ENCODE results near the genes CD1B, AIM2, ACKR1 and CFAP45.

DNA sequence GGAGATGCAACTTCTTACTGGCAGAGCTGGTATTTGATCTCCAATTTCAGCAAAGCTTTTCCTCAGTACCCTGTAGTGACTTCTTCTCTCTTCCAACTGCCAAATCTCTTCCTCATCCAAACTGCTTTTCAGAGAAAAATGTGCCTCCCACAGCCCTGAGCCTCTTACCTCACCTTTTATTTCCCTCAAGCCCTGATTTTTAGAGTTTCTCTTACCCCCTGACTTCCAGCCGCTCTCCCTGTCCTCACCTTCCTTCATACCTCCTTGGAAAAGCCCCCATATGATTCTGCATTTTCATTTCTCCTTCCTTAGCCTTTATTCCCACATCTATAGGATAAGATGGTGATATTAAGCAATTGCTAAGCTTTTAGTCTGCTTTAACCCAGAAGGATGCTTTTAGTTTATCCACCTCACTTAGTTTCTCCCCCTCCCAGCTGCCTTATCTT lies at the start of gene CD1B:
Gene CD1B (minus strand): TSS at position 101 of the 446 bp plus-strand sequence.
- PRO-cap, 3 experiments: no peak in any of the 3 experiments

DNA sequence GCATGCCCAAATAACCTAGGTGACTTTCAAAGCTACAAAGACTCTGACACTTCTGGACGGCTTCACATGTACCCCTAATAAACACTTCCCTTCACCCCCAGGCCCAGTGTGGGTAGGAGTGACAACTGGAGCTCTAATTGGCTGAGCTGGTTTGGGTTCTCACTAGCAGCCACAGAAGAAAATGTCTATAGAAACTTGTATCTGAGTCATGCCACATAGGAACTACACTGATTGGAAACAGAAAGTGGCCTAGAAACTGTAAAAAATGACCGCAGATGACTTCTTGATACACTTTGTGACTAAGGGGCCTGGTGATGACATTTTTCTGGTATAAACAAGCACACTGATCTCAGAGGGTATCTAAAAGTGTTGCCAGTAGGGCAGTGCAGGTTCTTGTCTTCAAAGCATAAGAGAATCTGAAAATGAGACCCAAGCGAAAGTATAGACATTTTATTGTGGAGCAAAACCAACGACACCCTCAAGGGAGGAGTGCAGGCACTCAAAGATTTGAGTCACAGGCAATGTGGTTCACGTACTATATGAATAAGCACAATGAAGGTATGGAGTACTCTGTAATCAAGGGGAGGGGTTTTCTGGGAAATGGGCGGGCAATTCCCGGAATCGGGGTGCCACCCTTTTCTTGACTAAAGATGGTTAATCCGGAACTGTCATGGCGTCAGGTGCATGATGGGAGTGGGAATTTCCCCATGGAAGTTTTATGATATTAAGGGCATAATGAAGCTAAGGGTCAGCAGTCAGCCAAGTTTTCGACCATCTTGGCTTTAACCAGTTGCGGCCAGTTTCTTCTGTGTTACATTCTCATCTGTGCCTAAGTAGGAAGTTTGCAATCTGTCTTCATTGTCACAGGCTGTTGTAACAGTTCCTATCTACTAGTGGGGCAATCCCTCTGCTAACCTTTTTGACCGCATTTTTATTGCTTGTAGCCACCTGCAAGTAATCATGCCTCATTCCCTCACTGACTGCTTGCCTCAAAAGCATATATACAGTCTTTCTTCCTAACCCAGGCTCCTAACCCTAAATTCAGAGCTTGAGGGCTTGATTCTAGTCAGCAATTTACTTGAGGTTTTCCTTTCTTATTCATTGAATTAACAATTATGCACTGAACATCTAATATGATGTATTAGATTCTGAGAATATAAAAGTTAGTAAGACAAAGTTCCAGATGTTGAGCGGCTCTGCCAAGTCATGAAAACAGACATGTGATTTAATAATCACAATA lies at the start of gene AIM2:
Gene AIM2 (minus strand): TSS at position 54 of the 1,240 bp plus-strand sequence.
- PRO-cap, 3 experiments: peak in 1 of 3 experiments; most common plus-strand start position 359 of the sequence (in 1); most common minus-strand start position 52 of the sequence (in 1)

- PRO-cap, 3 experiments: no peak in any of the 3 experiments
Observed at GRCh38 chr1:159204661-159205141, at the start of gene ACKR1. Gene ACKR1, plus strand, starts transcription at chr1:159204875.

GRCh38 chr1:159705689-159706090 lies 8.7 kb downstream of the CRP start:
- PRO-cap, 3 experiments: no peak in any of the 3 experiments

DNA sequence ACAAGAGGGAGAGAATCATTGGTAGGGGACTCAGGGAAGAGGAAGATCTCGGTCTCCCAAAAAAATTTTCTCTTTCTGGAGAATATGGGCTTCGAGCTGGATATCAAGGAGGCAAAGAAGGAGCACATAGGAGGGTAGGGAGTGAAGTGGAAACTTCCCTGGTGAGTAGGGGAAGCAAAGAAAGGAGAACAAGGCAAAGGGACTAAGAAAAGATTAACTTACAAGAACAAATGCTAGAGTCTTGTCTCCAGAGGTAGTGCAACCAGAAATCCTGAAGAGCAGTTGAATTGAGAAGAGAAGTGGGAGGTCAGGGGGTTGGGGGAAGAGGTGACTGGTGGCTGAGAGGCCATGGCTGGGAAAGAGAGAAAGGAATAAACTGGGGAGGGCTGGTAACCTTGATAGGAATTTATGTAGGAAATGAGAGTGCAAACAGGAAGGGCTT lies 1.7 kb upstream of the DUSP23 start:
- PRO-cap, 3 experiments: no peak in any of the 3 experiments

- PRO-cap, 3 experiments: peak in 3 of 3 experiments; most common plus-strand start chr1:159900285 (in 3); most common minus-strand start chr1:159900159 (in 3)
Observed at GRCh38 chr1:159899956-159900911, at the start of gene CFAP45. Gene CFAP45, minus strand, starts transcription at chr1:159900165.

DNA sequence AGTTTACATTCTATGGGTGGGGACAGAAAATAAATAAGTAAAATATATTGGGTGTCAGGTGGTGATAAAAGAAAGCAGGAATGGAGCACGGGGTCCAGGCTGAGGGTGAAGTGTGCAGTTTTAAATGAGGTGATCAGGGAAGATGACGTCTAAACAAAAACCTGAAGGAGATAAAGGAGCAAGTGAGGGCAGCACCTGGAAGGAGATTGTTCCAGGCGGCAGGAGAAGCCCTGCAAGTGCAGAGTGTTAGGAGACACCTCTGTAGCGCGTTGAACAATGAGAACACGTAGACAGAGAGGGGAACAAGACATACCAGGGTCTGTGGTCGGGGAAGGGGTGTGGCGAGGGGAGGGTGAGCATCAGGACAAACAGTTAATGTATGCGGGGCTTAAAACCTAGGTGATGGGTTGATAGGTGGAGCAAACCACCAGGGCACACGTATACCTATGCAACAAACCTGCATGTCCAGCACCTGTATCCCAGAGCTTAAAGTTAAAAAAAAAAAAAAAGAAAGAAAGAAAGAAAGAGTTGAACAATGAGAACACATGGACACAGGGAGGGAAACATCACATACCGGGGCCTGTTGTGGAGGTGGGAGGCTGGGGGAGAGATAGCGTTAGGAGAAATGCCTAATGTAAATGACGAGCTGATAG lies 10.6 kb downstream of the TAGLN2 start:
- PRO-cap, 3 experiments: no peak in any of the 3 experiments

DNA sequence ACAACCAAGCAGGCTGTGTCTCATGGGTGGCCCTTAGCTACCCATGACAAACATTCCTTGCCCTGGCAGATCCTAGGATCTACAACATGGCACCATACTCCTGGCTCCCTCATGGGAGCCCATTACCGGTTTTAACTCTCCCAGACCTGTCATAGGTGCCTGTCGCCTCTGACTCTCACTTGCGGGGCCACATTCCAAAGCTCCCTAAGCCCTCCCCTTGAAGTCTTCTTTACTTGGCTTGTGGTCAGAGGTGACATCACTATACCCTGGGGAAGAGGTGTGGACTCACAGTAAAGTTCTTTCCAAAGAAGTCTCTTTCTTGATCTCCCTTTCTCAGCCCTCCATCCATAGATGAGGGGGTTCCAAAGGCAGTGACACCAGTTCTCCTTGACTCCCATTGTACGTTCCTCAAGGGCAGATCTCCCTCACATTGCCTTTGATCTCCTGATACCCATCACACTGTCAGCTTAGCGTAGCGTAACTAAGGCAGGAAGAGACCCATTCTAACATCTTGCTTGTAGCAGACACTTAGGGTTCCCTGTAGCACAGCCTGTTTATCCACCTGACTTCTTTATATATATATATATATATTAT lies 5.5 kb upstream of the SLAMF9 start:
- PRO-cap, 3 experiments: no peak in any of the 3 experiments

GRCh38 chr1:160191689-160192159 lies 1.3 kb downstream of the CASQ1 start:
- PRO-cap, 3 experiments: no peak in any of the 3 experiments

GRCh38 chr1:160214416-160215414 lies 9.5 kb downstream of the PEA15 start:
- PRO-cap, 3 experiments: no peak in any of the 3 experiments

DNA sequence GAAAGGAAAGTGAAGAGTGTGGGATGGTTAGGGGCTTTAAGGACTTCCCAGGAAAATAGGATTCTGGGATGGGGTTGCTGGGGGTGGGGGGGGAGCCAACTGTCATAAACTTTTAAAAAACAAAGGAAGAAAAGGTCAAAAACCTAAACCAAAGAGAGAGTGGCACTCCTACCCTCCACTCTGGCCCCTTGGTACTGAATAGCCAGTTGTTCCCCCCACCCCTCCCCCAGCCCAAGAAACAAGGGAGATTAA lies 11.8 kb downstream of the PEA15 start:
- PRO-cap, 3 experiments: no peak in any of the 3 experiments

DNA sequence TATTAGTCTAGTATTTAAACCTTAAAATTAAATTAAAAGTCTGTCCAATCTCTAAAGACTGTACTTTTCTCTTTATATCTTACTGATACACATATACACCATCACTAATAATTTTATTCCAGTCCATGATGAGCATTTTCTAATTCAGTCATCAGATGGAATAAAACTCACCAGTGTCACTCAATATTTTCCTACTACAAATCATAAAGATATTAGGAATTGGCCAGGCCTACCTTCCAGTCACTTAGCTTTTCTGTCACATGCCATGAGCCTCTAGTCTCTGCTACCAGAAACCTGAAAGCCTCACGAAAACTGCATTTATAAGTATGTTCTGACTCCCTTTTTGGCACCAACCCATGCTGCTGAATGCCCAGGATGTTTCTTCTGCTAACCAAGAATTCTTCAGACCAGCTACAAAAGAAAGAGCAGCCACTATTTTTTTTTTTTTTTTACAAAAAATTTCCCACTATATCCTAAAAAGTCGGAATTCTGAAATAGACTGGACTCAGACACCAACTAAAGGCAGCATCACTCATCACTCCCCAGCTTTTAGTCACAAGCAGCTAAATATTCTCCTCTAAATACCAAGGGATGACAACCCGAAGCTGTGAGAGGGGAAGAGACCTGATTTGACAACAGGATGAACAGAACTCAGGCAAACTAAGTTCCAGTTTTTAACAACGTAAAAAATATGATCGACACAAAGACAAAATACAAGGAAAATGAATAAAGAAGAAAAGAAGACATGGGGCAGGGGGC lies 1.9 kb downstream of the DCAF8 start:
- PRO-cap, 3 experiments: no peak in any of the 3 experiments

DNA sequence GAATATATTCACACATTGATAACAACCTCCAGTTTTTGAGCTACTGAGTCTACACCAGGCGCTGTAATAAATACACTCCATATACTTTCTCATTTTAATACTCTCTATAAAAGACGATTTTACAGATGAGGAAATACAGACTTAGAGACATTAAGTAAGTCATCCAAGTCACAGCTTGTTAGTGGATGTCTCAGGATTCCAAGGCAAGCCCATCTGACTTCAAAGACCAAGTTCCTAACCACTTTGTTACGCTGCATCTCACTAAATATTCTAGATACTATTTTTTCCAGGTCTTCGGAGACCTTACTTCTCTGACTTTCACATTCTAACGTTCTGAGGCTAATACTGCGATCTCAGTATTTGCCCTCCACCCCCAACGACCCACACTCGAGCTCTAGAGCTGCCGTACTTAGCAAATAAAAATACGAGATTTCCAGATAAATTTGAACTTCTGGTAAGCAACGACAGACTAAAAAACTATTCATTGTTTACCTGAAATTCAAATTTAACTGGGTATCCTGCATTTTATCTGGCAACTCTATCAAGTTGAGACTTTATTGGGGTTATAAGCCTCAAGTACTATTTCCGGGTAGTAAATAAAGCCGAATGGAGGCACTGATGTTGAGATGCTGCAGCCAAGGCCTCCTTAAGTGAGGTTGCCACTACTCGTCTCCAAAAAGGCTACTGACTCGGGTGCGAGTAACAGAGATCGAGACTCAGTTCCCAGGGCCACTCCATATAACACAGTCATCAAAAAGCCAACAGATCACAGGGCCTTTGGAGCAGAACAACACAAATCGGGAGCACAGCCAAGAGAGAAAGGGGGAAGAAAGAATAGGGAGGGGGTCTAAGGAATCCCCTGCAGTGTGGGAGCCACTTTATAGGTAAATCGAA lies 759 bp downstream of the COPA start:
- PRO-cap, 3 experiments: peak in 1 of 3 experiments; most common plus-strand start position 595 of the sequence (in 1)

DNA sequence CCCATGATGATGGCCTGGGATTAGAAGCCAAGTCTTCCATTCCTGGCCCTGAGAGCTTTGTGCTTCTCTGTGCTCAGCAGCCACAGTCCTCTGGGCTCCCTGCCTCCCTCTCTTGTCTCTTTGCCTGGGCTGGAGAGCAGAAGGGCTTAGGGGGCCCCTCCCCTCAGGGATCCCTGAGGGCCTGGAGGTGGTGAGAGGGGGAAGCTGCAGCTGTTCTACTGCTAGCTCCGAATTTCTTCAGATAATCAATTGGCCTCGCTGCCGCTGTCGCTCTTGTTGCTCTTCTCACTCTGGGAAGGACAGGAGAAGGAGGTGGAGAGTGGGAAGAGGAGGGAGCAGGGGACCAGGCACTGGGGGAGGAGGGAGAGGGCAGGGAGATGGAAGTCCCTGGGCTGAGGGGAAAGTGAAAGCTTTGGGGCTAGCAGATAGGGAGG lies 7.8 kb downstream of the NHLH1 start:
- PRO-cap, 3 experiments: no peak in any of the 3 experiments

GRCh38 chr1:160429657-160430125 lies 29.3 kb downstream of the VANGL2 start:
- PRO-cap, 3 experiments: no peak in any of the 3 experiments

DNA sequence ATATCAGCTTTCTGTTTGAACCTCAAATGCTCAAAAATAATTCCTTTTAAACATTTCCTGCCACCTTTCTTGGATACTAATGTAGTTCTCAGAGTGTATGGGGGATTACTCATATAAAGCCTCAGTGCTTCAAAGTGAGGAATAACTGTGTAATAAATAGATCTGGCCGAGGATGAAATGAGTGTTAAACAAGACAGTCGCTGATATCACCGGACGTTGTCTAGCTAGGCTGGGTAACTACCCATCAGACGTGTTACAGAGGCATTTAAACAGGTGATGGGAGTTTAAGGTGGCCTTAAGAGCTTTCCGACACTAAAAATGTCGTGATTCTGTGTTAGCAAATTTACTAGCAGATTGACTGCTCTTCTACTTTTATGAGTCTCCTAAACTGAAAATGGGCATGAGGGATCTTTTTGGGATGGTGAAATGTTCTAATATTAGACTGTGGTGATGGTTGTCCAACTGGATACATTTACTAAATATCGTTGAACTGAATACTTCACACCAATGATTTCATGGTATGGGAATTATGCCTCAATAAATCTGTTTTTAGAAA lies 53.2 kb downstream of the VANGL2 start:
- PRO-cap, 3 experiments: no peak in any of the 3 experiments

GRCh38 chr1:160521901-160522623 lies 993 bp downstream of the SLAMF6 start:
- PRO-cap, 3 experiments: no peak in any of the 3 experiments

- PRO-cap, 3 experiments: no peak in any of the 3 experiments
Observed at GRCh38 chr1:160540621-160541131, 17.6 kb upstream of the SLAMF6 start.

GRCh38 chr1:160629700-160630266 lies 17.1 kb downstream of the SLAMF1 start:
- PRO-cap, 3 experiments: no peak in any of the 3 experiments

- PRO-cap, 3 experiments: peak in 1 of 3 experiments; most common minus-strand start chr1:160726351 (in 1)
Observed at GRCh38 chr1:160725953-160726743, 12.9 kb upstream of the SLAMF7 start.